ENCODE data around the genes TMEM237 and FZD7.

DNA sequence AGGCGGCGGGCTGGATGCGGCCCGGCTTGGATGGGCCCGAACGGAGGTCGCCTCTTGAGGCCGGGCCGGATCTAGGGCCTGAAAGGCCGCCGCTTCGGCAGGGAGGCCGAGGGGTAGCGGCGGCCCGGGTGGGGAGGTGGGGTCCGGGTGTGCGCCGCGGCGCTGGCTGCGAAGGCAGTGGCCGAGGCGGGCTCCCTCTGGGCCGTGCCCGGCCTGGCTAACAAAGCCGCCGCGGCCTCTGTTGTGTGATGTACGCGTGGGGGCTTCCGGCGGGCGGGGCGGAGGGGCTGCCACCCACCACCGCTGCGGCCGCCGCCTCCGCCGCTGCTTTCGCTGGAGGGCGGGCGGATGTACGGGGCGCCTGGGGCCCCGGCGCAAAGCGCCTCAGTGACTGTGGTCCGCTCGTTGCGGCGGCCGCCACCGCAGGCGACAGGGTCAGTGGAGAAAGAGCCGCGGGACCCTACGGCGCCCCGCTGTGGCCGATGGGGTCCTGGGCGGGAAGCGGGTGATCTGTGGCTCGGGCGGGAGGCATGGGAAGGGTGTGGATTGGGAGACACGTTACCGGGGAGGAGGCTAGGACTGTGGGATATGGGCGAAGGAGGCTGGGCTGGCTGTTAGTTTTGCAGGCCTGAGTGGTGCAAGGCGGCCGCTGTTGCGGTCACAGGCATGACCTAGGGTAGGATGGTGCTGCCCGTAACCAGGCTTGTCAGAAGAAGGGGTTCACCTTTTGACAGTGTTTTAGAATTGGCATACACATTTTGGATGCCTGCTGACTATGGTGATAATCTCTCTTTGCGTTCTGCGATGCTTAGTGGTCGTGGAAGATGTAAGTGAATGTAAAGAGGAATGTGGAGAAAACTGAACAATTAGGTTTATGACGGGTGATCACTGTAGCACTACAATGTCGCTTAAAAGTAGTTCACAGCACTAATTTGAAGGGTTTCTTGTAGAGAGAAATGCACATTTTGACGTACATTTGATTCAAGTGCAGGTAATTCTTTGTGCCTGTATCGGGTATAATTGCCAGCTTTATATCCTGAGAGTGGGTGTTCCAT is 677 bp downstream of the BZW1 start:
- PRO-cap, 2 experiments: peak in 2 of 2 experiments; most common plus-strand start position 617 of the sequence (in 2); most common minus-strand start position 437 of the sequence (in 2)
- RAMPAGE, long total RNA, 4 experiments: no peak in any of the 4 experiments

GRCh38 chr2:200849641-200850016 is 14.8 kb downstream of the CLK1 start:
- PRO-cap, 2 experiments: no peak in any of the 2 experiments
- RAMPAGE, long total RNA, 4 experiments: no peak in any of the 4 experiments

DNA sequence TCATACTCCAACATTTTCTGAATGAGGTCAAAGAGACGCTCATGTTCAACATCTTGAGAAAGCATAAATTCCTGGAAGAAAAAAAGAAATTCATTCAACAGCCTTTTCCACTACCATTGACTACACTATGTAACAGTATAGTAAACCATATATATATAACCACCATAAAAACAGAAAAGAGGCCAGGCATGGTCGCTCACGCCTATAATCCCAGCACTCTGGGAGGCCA is 11.2 kb downstream of the CLK1 start:
- PRO-cap, 2 experiments: peak in 1 of 2 experiments; most common minus-strand start position 119 of the sequence (in 1)
- RAMPAGE, long total RNA, 4 experiments: no peak in any of the 4 experiments

GRCh38 chr2:200863069-200863612 is 1.3 kb downstream of the CLK1 start:
- PRO-cap, 2 experiments: no peak in any of the 2 experiments
- RAMPAGE, long total RNA, 4 experiments: no peak in any of the 4 experiments

- PRO-cap, 2 experiments: peak in 1 of 2 experiments; most common plus-strand start chr2:200888532 (in 1)
- RAMPAGE, long total RNA, 4 experiments: no peak in any of the 4 experiments
Observed at GRCh38 chr2:200888197-200888733, 612 bp downstream of the PPIL3 start.

GRCh38 chr2:201148254-201148863 is 32.4 kb downstream of the CFLAR start:
- PRO-cap, 2 experiments: no peak in any of the 2 experiments
- RAMPAGE, long total RNA, 4 experiments: no peak in any of the 4 experiments

- PRO-cap, 2 experiments: no peak in any of the 2 experiments
- RAMPAGE, long total RNA, 4 experiments: no peak in any of the 4 experiments
Observed at GRCh38 chr2:201228390-201229322, 31.7 kb upstream of the CASP8 start.

GRCh38 chr2:201232140-201232576 is 28.2 kb upstream of the CASP8 start:
- PRO-cap, 2 experiments: peak in 1 of 2 experiments; most common plus-strand start chr2:201232498 (in 1)
- RAMPAGE, long total RNA, 4 experiments: no peak in any of the 4 experiments

- PRO-cap, 2 experiments: peak in 2 of 2 experiments; most common plus-strand start chr2:201643314 (in 1); most common minus-strand start chr2:201643210 (in 2)
- RAMPAGE, long total RNA, 4 experiments: start-site peak on the minus strand in 3 of 4 experiments, at chr2:201643425-201643504 at its widest, 27 to 41 reads per replicate
Observed at GRCh38 chr2:201642932-201643797, at the start of gene TMEM237. TSS of gene TMEM237 (minus strand) at chr2:201643503.

DNA sequence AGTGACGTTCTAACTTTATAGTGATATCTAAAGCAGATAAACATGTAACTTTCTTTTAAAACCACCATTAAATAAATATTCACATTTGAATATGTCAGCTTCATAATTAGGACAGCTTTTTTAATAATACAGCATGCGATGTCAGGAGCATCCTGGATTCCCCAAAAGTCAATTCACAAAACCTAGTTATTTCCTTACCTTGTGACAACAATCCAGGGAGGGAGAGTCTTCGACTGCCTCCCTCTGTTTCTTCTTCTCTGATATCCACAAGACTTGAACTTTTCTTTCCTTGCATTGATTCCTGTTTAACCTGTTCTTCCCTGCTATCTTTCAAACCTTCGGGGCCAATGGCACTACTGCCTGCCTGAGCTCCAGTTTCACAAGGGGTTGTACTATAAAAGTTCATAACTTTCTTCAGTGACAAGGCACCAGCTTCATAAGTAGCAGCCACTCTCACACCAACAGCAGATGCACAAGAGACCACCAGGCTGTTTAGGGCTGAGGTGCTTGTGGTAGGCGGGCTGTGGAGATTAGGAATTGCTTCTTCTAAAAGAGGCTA is 23.4 kb downstream of the ALS2 start:
- PRO-cap, 2 experiments: no peak in any of the 2 experiments
- RAMPAGE, long total RNA, 4 experiments: no peak in any of the 4 experiments

GRCh38 chr2:201883556-201884090 is 77.3 kb downstream of the CDK15 start:
- PRO-cap, 2 experiments: peak in 1 of 2 experiments; most common plus-strand start chr2:201883899 (in 1); most common minus-strand start chr2:201883758 (in 1)
- RAMPAGE, long total RNA, 4 experiments: no peak in any of the 4 experiments

DNA sequence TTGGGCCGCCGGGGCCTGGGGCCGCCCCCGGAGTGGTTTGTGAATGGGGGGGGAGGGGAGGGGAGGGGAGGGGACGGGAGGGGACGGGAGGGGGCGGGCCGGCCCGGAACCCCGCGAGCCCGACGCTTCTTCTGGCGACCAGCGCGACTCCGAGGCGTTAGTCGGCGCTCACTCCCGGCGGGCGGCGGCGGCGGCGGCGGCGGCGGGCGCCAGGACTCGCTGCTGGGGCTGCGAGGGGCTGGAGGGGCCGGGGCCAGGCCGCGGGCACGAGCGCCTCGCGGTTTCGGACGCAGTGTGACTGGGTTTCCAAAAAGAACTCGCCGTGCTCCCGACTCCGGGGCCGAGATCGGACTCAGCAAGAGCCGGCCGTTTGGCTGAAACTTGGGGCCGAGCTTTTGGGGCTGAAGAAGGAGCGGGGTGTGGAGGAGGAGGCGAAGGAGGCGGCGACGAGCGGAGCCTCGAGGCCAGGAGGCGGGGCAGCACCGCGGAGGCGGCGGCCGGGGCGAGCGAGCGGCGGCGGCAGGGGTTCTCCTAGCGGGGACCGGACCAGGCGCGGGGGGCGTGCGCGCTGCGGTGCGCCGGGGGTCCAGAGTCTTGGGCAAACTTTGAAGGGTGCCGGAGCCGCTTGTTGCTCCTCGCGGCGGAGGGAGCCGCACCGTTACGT is at the start of gene FZD7:
Gene FZD7 (plus strand): TSS at position 157 of the 664 bp plus-strand sequence.
- PRO-cap, 2 experiments: peak in 2 of 2 experiments; most common plus-strand start position 157 of the sequence (in 2); most common minus-strand start position 421 of the sequence (in 1)
- RAMPAGE, long total RNA, 4 experiments: no peak in any of the 4 experiments

- PRO-cap, 2 experiments: no peak in any of the 2 experiments
- RAMPAGE, long total RNA, 4 experiments: no peak in any of the 4 experiments
Observed at GRCh38 chr2:202113496-202113945, 40.5 kb downstream of the KIAA2012 start.

DNA sequence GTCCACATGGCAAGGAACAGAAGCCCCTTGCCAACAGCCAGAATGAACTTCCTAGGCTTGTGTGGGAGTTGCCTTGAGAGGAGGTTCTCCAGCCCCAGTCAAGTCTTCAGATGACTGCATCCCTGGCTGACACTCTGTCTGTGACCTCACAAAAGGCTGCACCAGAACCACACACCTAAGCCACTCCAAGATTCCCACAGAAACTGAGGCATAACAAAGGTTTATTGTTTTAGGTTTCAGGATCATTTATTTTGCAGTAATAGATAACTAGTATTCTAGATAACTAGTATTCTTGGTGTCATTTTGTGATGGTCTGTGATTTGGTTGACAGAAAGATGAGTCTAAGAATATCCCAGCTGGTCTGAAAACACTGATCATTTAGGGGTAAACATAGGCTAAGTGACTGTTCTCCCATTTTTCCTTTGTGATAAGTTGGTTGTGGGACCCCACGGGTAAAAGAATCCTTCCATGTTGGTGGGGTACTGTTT is 43.9 kb downstream of the KIAA2012 start:
- PRO-cap, 2 experiments: no peak in any of the 2 experiments
- RAMPAGE, long total RNA, 4 experiments: no peak in any of the 4 experiments

DNA sequence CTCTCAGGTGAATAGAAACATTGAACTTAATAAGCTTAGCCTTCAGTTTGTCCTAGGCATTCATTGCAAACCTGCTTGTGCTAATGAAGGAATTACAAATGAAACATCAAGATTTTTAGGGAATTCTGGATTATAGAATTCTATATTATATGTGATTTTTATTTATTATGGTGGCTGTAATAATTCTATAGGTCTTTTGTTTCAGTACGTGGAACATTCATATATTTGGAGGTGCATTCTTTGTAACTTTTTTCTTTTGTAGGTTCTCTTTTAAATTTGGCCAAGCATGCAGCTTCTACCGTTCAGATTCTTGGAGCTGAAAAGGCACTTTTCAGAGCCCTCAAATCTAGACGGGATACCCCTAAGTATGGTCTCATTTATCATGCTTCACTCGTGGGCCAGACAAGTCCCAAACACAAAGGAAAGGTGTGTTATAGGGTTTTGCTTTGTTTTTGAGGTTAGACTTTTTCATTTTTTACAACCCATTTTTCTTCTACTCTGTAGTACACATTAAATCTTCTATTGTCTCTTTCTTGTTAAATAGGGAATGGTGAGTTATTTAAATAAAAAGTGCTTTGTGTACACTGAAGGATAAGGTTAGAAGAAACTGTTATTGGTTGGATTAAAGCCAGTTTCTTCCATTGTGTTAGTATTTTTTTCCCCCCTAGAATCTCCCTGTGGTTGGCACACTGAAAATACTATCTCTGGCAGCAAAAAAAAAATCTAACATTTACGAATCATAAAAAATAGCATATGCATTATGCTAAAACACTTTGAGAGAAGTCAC is 30.0 kb downstream of the NOP58 start:
- PRO-cap, 2 experiments: no peak in any of the 2 experiments
- RAMPAGE, long total RNA, 4 experiments: no peak in any of the 4 experiments

DNA sequence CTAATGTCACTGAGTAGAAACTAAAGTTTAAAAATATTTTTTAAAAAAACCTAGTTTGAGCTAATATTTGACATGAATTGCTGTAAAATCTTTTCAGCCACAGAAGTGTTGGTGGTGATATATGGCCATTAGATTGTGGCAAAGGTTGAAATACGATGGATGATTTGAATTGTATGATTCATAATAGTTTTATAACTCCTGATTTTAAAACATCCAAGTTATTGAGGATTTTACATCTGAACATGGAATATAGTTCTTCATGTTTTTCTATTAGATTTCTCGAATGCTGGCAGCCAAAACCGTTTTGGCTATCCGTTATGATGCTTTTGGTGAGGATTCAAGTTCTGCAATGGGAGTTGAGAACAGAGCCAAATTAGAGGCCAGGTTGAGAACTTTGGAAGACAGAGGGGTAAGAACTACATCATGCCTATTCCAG is 31.6 kb downstream of the NOP58 start:
- PRO-cap, 2 experiments: no peak in any of the 2 experiments
- RAMPAGE, long total RNA, 4 experiments: no peak in any of the 4 experiments

- PRO-cap, 2 experiments: peak in 1 of 2 experiments; most common plus-strand start chr2:202377865 (in 1)
- RAMPAGE, long total RNA, 4 experiments: no peak in any of the 4 experiments
Observed at GRCh38 chr2:202377779-202378144, 1.6 kb downstream of the BMPR2 start.

DNA sequence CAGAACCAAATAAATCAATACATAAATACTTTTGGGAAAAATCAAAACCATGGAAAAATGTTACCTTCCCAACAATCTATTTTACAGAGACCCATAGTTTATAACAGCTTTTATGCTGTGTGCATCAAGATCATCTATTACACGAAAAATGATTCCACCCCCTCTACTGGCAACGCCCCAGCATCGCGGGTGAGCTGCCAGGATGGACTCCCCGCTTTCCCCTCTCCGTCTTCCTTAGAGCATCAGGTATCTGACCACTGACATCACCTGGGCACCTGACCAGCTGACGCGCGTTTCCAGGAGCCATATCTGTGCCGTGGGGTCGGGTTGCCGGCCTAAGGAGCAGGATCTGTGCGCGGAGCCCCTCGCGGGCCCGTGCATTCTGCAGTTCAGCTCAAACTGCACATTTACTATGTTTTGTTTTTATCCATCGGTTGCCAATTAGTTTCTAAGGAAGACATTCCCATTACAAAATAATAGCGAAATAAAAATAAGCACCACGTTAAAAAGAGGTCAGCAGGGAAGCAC is 839 bp downstream of the ICA1L start:
- PRO-cap, 2 experiments: peak in 2 of 2 experiments; most common plus-strand start position 312 of the sequence (in 1); most common minus-strand start position 232 of the sequence (in 1)
- RAMPAGE, long total RNA, 4 experiments: no peak in any of the 4 experiments

- PRO-cap, 2 experiments: no peak in any of the 2 experiments
- RAMPAGE, long total RNA, 4 experiments: no peak in any of the 4 experiments
Observed at GRCh38 chr2:202912866-202913407, 862 bp downstream of the CARF start.

GRCh38 chr2:203275720-203276555 is 37.1 kb downstream of the CYP20A1 start:
- PRO-cap, 2 experiments: no peak in any of the 2 experiments
- RAMPAGE, long total RNA, 4 experiments: no peak in any of the 4 experiments

All from upper lobe of left lung (tissue), 5 donors.